ENCODE results near the gene ECHDC3.

GRCh38 chr10:7778727-7779130 lies 9.1 kb downstream of the KIN start:
- PRO-cap = no peak

DNA sequence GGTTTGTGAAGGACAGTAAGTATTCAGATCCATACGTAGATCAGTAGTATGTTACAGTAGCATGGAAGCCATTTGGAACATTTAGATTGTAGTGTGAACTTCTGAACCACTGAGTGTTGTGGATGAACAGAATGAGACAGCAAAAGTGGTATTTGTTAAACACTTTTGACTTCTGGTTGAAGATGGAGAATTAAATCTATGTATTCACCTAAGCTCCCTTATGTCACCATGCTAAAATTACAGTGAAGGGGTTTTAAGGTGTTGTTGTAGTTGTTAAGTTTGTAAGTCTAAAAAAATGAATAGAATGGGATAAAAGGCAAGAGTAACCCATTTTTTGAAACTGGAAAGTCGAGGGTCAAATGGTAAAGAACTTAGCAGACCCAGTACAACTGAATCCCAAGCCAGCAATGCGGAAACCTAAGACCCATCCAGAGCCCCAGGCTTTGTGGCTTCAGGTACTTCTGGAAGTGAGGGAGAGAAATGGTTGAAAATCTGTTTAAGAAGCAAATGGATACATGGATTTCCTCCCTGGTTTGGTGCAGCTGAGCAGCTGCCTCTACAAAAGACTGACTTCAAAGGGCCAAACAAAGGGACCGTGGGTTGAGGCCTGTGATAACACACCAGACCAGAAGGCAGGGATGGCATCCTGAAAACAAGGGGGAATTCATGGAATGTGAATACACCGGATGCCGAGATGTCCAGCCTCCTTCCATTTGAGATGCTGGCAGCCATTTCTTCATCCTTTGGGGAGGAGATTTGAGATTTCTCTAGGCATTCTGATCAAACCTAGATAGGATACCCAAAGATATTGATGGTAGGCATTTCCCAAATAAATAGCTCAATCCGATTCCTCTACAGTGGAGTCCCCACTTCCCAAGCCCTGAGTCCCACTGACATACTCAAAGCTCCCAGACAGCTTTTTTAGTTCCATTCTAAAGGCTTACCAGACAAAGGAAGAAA lies 36.7 kb downstream of the TAF3 start:
- PRO-cap = no peak

DNA sequence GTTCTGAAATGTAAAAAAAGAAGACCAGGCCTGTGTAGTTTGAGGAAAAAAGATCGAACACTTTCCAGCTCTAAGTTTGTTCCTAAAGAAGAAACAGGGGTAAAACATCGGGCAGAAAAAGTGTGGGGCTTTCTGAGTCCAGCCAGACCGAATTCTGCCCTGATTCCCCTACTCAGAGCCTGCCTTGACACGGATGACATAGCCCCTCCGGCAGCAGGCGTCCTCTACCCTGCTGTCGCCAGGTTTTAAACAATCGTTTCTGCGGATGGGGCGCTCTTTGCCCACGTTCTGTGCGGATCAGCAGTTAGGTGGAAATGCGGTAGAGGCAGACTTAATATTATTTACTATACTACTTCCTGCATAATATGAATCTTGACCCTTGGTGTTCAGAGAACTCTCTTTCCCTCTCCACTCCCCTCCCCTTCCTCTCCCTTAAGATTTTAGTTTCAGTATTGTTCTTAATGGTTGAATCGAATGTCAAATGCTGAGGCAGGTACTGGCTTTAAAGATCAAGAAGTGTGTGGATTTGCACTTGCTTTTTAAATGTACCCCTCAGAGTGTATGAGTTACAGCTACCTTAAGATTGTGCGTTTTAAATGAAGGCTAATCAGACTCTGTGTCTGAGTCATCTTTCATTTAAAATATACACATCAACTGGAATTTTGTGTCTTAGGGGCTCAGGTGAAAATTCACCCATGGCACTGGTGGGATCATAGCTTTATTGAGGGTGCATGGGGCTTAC lies 2.5 kb downstream of the GATA3 start:
- PRO-cap = bidirectional peak, plus-strand start at position 252 of the sequence, minus-strand start at position 226 of the sequence; bidirectional peak, plus-strand start at position 505 of the sequence, minus-strand start at position 316 of the sequence

- PRO-cap = no peak
These were observed 4.9 kb downstream of the GATA3 start for GRCh38 chr10:8059353-8059779.

DNA sequence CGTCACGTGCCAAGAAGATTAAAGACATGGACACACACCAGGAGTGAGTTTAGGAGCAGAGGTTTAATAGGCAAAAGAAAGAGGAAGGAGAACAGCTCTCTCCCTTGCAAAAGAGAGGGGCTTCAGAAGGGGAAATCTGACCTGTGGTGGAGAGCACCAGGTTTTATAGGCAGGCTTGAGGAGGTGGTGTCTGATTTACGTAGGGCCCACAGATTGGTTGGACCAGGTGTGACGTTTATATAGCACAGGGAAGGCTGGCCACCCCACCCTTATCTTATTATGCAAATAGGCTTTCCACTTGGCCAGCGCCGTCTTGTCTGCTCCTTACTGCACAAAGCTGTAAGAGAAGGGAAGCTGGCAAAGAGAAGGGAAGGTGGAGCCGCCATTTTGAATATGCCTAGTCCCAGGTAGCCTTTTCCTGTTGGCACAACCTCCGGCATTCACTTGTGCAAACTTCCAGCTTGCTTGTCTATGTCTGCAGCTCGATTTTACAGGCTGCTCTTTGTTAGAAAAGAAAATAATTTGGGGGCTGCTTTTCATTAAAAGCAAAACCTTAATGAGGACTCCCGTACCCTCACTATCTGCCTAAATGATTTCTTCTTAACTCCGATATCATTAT lies 221.4 kb downstream of the GATA3 start:
- PRO-cap = no peak

DNA sequence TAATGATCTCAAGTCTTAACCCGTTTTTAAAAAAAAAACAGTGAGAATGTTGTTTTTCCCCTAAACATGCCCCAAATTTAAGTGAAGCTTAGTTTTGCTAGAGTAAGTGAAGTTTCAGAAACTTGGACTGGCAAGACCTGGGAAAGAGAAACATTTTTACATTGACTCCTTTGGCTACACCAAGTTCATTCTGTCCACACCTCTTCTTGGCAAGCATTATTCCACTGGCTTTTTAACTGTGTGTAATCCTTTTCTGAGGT lies 216.7 kb upstream of the CELF2 start:
- PRO-cap = no peak

GRCh38 chr10:10910708-10912101 lies 106.5 kb upstream of the CELF2 start:
- PRO-cap = no peak

DNA sequence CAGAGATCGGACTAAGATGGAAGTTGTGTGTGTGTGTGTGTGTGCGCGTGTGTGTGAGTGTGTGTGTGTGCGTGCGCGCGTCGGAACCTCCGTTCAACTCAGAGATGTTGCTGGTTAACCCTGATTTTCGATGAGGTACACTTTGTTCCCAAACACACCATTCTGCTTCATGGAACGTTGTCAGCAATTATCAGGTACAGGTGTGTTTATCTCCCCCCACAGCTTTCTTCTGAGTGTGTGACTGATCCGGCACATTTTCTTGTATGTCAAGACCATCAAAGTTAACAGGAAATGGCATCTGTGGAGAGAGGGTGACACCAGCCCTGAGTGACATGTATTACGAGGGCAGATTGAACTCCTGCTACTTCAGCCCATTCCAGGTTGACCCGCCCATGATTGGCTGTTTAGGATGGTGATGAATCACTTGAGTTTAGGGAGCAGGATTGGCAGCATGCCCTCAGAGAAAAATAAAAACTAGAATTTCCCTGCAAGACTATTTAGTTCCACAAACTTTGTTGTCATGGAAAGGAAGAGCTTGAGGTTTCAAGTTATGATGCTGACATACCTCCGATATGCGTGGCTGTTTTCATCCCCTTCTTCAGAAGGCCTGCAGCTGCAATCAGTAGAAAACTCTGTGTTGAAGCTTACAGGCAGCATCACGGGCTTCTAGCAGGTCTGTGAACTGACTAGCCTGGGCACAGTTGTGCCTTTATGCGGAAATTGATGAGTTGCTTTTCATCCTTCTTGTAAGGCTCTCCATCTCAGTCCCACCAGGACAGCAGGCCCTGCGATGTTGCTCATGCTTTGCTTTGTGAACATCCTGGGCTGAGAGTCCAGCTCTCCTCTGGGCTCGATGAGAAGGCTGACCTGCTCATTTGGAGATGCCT lies 8.1 kb upstream of the CELF2 start:
- PRO-cap = no peak

DNA sequence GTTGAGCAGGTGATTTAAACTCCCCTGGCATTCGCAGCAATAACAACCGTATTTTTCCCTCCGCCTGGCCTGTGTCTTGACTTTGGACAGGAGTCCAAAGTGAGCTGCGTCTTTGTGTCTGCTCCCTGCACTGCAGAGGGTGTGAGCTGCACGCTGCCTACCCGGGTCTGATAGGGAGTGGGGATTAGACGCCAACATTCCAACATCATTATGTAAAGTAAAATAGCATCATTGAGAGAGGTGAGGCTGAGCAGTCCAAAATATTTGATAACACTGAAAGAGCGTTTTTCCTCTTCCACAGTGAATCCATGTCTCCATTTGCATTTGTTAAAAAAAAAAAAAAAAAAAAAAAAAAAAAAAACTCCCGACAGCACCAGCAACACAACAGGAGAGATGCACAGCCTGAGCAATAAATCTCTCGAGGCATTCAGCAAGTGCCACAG lies 68.6 kb downstream of the CELF2 start:
- PRO-cap = unidirectional peak, plus-strand start at position 351 of the sequence

GRCh38 chr10:11145180-11145909 lies 127.7 kb downstream of the CELF2 start:
- PRO-cap = no peak

DNA sequence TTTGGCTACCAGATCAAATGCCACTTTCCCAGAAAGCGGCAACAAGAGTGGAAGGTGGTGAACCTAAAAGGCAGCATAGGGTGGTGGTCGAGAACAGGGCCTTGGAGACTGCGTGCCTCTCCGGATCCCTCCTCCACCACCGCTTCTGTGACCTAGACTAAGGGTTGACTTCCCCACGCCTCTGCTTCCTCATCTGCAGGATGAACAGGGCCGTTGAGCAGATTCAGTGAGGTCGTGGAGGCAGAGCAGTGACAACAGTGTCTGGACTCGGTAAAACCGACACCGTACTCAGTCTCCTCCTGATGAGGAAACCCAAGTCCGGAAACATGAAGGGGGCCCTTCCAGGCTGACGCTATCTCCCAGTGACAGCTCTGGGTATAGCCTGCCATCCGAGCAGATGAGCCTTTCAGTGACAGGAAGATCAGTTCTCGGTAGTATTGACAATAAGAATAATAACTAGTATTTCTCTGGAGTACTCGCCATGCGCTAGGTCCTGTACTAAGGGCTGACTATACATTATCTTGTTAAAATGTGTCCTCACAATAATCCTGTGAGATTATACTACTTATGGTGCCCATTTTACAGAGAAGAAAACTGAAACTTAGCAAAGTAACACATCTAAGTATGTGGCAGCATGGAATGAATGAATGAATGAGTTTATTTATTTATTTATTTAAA lies 162.7 kb downstream of the CELF2 start:
- PRO-cap = bidirectional peak, plus-strand start at position 226 of the sequence, minus-strand start at position 147 of the sequence

- PRO-cap = no peak
These were observed 190.5 kb downstream of the CELF2 start for GRCh38 chr10:11207756-11208916.

DNA sequence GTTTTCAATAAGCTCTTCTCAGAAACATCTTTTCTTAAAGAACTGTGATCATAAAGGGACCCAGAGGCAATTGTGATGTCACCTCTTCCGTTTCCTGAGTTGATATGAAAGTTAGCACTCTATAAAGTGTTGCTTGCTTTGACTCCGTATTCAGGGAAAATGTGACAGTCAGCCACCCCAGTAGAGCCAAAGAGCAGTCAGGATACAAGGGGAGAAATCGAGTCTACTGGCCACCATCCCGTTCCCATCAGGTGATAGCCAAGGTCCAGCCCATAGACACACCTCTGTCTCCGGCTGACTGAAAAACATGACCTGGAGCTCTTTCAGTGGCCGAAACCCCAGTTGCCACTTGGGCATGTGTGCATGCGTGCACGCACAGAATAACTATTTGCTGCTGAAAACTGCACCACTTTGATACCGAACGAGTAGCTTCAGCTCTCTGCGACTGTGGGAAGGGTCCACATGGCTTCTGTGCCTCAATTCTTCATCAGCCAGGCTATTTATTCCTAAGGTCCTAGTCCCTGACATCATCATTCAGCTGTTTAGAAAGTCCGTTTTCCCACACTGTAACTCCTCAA lies 291.3 kb downstream of the USP6NL start:
- PRO-cap = no peak

DNA sequence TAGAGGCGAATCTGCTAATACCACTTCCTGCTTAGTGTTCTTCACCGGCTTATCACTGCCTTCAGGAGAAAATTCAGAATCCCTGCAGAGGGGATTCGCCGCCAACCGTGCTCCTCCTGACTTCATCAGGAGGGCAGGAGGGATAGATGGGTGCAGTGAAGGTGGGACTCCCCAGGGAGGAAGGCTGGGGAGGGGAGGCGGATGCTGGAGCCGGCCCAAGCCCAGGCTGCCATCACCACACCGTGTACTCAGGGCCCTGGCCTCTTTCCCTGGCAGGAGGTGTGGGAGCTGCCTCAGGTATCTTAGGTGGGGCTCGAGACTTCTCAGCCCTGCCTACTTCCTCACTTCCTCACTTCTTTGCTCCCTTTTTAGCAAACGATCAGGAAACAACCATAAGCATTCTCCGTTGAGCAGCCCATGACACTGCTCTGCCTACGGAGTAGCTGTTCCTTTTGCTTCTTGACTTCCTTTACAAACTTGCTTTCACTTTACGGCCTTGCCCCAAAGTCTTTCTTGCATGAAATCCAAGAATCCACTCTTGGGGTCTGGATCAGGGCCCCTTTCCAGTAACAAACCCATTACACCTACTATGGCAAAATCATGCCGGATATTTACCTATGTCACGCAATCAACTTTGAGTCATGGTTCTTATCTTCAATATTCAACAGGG lies 243.3 kb downstream of the USP6NL start:
- PRO-cap = no peak

- PRO-cap = bidirectional peak, plus-strand start at chr10:11448834, minus-strand start at chr10:11448606
These were observed 163.2 kb downstream of the USP6NL start for GRCh38 chr10:11448164-11448678.

DNA sequence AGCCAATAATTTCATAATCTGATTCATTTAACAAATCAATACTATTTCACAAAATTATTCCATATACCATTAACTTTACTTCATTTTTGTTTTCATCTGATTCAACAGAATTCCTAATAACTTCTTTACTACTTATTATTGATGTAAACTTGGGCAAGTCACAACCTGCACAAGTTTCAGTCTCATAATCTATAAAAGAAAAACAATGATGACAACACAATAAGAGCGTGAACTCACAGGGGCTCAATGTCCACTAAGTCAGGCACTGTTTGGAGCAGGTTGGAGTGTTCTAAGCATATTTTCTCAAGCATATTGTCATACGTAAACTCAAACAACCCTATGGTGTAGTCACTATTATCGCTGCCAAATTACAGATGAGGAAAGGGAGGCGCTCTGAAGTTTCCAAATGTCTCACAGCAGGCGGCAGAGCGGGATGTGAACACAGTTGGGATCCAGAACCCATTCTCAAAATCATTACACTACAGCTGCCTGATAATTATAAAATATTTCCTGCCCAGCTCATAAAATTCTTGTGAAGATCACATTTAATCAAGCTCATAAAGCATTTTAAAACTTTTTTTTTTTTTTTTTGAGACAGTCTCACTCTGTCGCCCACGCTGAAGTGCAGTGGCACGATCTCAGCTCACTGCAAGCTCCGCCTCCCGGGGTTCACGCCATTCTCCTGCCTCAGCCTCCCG lies 64.3 kb downstream of the USP6NL start:
- PRO-cap = no peak

DNA sequence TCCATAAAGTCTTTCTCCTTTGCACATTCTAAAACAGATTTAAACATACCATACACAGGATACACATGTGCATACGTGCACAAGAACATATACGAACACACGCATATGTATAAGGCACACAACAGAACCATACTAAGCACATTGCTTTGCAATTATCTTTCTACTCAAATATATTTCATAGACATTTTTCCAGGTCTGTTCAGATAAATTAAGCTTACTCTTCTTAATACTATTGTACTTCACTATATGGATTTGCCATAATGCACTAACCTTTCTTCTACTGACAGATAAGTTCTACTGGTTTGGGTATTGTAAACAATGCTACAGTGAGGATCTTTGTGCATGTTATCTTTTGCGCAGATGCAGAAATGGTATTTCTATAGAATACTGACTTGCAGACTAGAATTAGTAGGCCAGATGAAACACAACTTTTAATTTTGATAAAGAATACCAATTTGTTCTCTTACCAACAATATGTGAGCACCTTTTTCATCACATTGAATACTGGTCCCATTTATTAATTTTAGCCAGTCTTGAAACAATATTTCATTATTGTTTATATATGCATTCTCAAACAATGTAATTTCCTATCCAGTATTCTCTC lies 50.0 kb downstream of the USP6NL start:
- PRO-cap = no peak

DNA sequence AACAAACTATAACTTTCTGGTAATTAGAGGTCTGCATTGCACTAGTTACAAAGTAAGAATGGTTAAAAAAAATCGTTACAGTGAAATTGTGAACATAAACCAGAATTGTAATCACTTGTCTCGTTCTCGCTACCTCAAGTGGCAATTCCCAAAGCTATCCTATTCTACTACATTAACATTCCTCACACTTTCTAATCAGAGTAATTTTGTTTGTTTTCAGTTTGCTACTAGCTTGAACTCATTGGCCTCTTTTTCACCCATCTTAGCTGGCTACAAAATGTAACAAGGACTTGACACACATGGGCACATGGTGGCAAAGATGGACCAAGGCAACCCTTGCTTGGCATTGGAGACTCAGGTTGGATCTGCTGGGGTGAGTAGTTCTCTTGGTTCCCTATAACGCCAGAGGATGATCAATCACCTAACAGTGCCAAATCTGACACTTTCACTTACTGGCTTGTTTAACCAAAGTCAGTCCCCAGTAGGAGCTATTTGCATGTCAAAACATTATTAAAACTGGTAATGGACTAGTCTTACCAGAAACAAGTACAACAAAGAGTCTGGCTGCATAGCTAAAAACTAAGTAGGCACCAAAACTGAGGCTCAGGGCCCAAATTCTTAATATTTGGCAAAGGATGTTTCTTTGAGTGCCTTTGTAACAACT lies 1.9 kb downstream of the USP6NL start:
- PRO-cap = bidirectional peak, plus-strand start at position 539 of the sequence, minus-strand start at position 438 of the sequence

DNA sequence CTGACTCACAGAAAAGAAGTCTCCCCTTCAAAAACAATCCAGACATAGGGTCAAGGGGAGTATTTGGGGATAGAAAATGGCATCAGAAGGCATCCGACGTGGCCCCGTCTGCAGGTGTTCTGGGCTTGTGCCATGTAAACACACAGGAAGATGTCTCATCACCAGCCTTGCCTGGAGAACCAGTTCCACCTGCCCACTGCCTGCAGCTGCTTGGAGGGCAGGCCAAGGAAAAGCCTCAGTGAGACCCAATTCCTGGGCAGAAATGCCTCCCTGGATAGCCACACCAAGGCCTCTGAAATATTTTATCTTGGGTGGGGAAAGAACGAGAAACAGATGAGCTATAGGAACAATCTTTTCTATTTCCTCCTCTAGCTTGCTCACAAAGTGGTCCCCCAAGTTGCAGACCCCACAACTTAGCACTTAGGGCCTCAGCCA lies 54.4 kb upstream of the ECHDC3 start:
- PRO-cap = no peak

DNA sequence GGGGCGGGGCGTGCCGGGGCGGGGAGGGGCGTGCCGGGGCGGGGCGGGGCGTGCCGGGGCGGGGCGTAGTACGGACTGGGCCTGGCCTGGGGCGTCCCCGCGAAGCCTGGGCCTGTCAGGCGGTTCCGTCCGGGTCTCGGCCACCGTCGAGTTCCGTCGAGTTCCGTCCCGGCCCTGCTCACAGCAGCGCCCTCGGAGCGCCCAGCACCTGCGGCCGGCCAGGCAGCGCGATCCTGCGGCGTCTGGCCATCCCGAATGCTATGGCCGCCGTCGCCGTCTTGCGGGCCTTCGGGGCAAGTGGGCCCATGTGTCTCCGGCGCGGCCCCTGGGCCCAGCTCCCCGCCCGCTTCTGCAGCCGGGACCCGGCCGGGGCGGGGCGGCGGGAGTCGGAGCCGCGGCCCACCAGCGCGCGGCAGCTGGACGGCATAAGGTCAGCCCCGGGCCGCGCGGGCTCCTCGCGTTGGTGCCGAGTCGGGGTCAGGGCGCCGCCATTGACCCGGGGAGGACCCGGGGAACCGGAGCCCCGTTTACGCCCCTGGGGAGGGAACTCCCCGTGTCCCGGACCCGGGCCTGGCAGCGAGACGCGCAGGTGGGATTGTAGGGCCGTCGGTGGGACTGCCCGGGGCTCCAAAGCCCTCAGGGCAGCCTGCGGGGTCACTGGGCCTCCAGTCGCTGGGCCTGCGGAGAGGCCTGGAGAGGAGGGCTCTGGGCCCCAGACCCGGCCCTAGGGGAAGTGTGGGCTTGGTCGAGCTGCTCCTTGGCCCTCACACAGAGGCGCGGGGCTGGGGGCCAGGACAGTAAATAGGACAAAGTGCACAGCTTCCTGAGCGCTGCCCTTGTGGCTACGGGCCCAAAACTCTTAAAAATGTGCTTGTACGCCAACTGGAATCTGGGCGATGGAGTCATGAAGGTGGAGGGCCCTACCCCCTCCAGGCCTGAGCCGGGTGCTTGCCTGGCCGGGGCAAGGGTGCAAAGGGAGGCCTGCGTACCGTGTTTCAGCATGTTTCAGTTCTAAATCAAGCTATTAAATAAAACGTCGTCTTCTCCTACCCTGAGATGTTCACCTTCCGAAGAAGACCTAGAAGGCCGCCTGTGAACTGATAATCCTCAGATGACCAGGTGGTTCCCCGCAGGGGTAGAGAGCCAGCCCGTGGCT lies at the start of gene ECHDC3:
TSS of gene ECHDC3 (plus strand) at position 66 of the 1,156 bp plus-strand sequence.
- PRO-cap = bidirectional peak, plus-strand start at position 122 of the sequence, minus-strand start outside the sequence

All from bronchial lymph node (tissue), 1 donor.